ENCODE measurements around a stretch of chr12.

DNA sequence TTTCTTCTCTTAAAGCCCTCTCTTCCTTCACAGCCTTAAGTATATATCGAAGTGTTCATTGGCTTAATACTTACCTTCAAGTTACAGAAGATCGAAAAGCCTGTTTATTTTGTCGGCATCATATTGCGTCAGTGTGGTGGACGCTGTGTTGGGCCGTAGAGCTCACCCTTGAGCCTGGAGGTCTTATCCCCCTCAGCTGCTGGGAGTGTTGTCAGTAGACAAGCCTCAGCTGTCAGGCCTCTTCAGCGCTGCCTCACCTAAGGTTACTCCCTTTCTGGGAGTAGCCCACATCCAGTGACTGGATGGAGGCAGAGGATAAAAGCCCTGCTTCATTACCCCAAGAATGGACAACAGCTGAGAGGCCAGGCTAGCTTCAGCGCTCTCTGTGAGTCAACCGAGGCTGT lies 36.3 kb downstream of the CMAS start:
- PRO-cap: no peak
- RRBS, 2 experiments: no CpG with 5 or more reads among the region's 9 CpGs

DNA sequence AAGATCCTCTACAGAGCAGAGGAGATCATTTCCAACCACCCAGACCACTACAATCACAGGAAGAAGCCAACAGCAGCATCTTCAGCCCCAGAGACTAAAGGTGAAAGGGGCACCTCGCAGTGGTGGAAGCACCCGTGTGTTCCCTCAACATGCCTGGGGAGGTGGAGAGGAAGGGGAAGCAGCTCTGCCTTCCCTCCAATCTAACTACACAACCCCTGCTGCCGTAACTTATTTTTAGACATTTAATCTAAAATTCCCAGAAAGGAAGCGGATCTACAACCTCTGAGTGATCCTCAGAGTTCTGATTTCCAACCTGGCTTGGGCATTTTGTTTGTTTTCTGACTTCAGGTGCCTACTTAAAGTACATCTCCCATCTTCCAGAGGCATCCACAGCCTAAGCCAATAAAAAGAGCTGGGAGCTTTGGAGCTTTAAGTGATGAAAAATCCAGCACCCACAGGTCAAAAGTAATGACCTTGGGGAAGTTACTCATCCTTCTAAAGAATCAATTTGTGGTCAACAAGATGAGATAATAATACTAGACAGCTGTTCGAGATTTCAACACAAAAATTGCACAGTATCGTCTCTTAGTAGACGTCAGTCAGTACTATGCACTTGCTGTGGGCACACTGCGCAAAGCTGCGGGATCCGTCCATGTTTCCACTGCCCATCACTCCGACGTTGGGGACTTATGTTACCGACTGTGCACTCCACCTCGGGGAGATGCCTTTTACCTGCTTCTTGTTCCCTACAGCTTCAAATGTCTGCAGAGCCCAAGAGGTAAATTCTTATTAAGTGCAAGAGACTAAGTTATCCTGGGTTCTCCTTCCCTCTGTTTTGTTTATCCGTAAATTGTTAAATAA lies 1.4 kb downstream of the ST8SIA1 start:
- PRO-cap: no peak
- RRBS, 2 experiments: no CpG with 5 or more reads among the region's 15 CpGs

GRCh38 chr12:22409629-22410144 lies 75.2 kb upstream of the ST8SIA1 start:
- PRO-cap: no peak
- RRBS, 2 experiments: no CpG with 5 or more reads among the region's 9 CpGs

DNA sequence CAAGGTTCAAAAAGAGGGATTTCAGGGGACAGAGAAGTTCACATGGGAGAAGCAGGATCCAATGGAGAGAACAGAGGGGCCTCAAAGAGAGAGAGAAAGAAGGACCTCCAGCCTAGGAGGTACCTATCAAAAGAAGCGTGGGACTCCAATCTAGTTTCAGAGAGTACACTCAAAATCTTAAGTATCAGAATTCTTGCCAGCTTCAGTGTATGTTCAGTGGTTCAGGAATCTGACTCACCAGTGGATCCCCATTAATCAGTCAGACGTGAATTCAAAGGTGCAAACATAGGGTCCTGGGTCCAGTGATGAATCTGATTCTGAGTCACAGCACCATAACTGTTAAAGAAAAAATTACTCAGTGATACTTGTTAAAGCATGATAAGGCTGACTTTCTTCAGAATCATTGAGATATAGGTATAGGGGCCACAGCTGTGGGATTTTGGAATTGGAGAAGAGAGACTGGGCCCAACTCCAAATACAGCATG lies 33.2 kb downstream of the ETNK1 start:
- PRO-cap: no peak
- RRBS, 2 experiments: no CpG with 5 or more reads among the region's 2 CpGs

DNA sequence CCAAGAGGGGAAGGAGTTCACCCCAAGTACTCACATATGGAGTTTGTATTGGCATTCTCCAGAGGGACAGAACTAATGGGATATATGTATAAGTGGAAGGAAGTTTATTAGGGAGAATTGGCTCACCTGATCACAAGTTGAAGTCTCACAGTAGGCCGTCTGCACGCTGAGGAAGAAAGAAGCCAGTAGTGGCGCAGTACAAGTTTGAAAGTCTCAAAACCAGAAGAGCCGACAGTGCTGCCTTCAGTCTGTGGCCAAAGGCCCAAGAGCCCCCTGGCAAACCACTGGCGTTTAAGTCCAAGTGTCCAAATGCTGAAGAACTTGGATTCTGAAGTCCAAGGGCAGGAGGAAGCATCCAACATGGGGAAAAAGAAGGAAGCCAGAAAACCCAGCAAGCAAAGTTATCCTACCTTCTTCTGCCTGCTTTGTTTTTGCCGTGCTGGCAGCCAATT lies 54.0 kb downstream of the ETNK1 start:
- PRO-cap: no peak
- RRBS, 2 experiments: no CpG with 5 or more reads among the region's 6 CpGs

GRCh38 chr12:23722555-23723103 lies 226.8 kb downstream of the SOX5 start:
- PRO-cap: no peak
- RRBS, 2 experiments: no CpG with 5 or more reads among the region's 9 CpGs

DNA sequence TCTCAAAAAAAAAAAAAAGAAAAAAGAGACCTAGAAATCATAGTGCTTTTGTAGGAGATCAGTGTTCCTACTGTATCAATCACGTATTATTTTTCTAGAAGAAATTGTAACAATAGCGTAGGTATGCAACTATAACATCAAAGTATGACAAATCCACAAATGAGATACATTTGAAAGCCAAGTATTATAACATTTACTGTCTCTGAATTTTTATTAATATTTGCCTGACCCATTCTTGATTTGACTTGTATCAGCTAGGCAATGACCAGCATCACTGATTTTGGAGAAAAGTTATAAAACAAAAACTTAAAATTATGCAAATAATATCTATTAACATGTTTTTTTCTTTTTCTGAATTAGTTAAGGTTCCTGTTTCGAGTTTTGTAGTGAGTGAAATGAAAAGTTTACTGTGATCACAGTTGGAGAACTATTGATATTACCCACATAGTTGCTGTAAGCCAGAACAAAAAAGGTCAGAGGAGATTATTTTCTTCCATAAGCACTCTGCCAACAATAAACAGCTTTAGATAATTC lies 162.9 kb downstream of the SOX5 start:
- PRO-cap: no peak
- RRBS, 2 experiments: no CpG with 5 or more reads among the region's 3 CpGs

- PRO-cap: no peak
- RRBS, 2 experiments: no CpG with 5 or more reads among the region's 15 CpGs
Observed at GRCh38 chr12:23950078-23950549, 644 bp upstream of the SOX5 start.

DNA sequence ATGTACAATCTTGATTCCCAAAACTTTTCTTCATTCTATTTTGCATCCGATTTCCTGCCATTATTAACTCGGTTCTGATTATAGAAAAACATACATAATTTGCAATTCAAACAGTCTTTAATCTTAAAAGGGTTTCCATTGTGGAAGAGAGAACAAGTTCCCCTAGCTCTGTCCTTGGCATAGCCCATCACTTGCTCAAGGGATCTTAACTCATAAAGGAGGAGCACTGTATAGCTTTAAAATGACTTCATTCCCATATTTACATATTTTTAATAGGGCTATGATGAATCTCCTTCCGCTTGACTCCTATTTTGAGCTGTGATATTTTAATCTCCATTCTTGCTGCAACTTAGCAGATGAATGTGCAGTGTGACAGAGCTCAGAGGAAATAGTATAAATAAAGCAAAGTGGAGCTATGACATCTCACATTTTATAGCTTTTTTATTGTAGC lies 428.9 kb upstream of the SOX5 start:
- PRO-cap: no peak
- RRBS, 2 experiments: no CpG with 5 or more reads among the region's 3 CpGs

- PRO-cap: no peak
- RRBS, 2 experiments: no CpG with 5 or more reads among the region's 5 CpGs
Observed at GRCh38 chr12:24500630-24501140, 448.2 kb downstream of the BCAT1 start.

GRCh38 chr12:24562271-24563323 lies 386.3 kb downstream of the BCAT1 start:
- PRO-cap: no peak
- RRBS, 2 experiments: 2 to 3% methylated on average over 25 to 34 of the region's 89 CpGs

- PRO-cap: no peak
- RRBS, 2 experiments: no CpG with 5 or more reads among the region's 2 CpGs
Observed at GRCh38 chr12:24936507-24937162, 12.3 kb downstream of the BCAT1 start.

- PRO-cap: no peak
- RRBS, 2 experiments: no CpG with 5 or more reads among the region's 8 CpGs
Observed at GRCh38 chr12:25382201-25383044, 131.7 kb upstream of the KRAS start.

GRCh38 chr12:26011038-26011459 lies 52.6 kb downstream of the RASSF8 start:
- PRO-cap: no peak
- RRBS, 2 experiments: no CpG with 5 or more reads among the region's 2 CpGs

DNA sequence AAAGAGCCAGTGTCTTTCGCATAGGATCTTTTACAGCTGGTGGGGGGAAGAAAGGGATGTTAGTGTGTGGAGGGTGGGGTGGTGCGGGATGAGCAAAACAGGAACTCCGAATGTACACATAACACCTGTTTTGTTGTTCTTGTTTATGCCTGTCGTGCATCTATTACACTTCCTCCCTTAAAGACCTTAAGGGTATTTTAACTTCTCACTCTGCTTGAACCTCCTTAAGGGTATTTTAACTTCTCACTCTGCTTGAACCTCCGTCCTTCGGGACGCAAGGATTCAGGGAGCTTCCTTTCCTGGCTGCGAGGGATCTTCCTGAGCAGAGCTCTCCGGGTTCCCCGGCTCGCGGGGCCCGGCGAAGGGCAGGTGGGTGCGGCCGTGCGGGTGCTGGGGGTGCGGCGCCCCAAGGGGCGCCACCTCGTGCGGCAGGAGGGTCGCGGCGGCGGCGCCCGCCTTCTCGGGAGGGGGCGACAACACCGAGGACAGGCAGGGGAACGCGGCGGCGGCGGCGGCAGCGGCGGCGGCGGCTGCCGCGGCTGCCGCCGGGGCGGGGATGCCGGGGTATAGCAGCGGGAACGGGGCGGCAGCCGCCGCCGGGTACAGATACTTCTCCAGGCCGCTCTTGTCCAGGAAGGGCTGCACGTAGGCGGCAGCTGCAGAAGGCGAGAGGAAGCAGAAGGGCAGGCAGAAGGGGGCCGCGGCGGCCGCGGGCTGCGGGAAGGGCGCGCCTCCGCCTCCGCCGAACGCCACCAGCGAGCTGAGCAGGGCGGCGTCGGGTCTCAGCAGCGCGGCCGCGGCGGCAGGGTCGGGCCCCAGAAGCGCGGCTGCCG lies 2.8 kb downstream of the BHLHE41 start:
- PRO-cap: no peak
- RRBS, 2 experiments: 2 to 3% methylated on average over 6 of the region's 82 CpGs

DNA sequence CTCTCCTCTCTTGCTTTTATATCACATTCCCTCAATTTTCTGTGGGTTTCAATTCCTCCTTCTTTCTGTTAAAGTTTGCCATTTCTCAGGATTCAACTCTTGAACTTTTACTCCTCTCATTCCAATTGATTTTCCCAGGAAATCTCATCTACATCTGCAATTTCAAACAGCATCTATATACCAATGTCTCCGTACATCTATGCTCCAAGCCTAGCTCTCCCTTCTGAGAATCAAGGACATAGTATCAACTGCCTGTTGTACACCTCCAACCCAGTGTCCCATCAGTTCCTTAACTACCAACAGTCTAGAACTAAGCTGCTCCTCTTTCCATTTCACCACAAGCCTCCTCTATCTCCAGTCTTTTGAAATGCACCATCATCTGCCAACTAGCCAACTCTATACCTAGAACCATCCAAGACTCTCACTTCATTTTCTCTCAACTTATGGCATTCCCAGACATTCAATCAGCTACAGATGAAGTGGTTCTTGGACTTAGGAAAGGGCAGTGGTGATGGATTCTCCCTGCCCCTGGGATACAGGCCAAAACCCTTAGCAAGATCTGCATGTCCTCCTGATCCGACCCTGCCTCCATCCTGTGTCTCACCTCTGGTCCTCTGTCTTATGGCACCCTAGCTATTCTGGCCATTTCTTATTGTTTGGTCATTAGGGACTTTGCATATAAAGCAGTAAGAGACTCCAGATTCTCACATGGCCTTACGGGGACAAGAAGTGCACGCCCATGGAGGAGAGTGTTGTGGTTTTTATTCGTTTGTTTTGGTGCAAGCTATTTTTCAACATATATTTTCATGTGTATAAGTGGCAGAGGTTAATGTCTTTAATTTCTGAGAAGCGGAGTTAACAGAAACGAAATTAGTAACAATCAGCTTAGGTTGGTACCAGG lies 264.5 kb downstream of the SSPN start:
- PRO-cap: no peak
- RRBS, 2 experiments: no CpG with 5 or more reads among the region's 7 CpGs

DNA sequence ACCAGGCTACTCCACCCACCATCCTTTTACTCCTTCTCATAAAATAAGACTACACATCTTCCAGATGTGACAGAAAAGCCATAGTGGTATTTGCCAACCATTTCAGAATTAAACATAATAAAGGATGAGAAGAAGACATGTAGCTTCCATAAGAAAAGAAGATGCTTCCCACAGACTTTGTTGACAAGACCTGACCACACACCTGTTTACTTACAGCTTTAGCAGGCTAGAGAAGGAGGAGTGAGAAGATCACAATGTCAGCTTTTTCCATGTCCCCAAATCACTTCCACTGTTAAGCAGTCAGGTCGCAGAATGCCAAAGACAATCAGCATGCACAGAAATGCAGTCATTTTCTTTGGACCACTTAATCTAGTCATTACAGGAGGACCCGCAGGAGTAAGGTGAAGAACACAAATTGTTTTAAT lies 314.9 kb downstream of the SSPN start:
- PRO-cap: no peak
- RRBS, 2 experiments: no CpG with 5 or more reads among the region's 2 CpGs

DNA sequence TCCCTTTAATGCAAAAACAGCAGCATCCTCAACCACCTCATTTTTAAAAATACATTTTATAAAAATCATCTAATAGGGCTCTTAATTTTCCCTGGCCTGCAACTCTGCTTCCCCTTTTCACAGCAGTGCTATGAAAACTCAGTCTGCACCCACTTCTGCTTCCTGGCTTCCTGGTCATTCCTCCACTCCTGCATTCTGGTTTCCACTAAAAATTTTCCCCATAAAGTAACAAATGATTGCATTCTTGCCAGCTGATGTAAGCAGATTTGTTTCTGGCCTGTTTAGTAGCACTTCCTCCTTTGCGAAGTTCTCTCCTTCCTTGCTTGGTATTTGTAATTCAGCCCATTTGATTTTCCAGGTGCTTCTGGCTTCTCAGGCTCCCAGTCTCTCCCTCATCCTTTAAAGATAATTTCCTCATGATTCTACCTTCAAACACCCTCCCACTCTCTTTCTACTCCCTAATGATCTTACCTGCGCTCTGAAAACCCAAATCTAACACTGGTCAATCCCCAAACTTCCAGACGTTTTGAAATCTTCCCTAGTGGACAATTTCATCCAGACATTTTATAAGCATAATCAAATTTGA lies 127.8 kb downstream of the ITPR2 start:
- PRO-cap: no peak
- RRBS, 2 experiments: no CpG with 5 or more reads among the region's 3 CpGs

- PRO-cap: no peak
- RRBS, 2 experiments: no CpG with 5 or more reads among the region's 4 CpGs
Observed at GRCh38 chr12:26810171-26810876, 22.7 kb downstream of the ITPR2 start.

DNA sequence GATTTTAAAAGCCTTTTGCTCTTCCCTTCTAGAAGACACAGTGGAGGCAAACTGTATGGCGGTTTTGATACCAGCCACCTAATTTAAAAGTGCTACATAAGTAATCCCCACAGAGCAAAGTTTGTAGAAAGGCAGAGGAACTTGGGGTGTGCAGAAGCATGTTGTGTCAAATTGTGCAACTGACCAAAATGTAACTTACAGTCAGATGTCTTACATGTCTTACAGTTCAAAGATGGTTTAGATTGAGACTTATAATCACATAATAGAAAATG lies 1.1 kb upstream of the ITPR2 start:
- PRO-cap: no peak
- RRBS, 2 experiments: no CpG with 5 or more reads among the region's 1 CpG

Data from astrocyte (in vitro differentiated cells and primary cell).